Fibroblast of villous mesenchyme (primary cell): ENCODE results near the gene ZNF10.

DNA sequence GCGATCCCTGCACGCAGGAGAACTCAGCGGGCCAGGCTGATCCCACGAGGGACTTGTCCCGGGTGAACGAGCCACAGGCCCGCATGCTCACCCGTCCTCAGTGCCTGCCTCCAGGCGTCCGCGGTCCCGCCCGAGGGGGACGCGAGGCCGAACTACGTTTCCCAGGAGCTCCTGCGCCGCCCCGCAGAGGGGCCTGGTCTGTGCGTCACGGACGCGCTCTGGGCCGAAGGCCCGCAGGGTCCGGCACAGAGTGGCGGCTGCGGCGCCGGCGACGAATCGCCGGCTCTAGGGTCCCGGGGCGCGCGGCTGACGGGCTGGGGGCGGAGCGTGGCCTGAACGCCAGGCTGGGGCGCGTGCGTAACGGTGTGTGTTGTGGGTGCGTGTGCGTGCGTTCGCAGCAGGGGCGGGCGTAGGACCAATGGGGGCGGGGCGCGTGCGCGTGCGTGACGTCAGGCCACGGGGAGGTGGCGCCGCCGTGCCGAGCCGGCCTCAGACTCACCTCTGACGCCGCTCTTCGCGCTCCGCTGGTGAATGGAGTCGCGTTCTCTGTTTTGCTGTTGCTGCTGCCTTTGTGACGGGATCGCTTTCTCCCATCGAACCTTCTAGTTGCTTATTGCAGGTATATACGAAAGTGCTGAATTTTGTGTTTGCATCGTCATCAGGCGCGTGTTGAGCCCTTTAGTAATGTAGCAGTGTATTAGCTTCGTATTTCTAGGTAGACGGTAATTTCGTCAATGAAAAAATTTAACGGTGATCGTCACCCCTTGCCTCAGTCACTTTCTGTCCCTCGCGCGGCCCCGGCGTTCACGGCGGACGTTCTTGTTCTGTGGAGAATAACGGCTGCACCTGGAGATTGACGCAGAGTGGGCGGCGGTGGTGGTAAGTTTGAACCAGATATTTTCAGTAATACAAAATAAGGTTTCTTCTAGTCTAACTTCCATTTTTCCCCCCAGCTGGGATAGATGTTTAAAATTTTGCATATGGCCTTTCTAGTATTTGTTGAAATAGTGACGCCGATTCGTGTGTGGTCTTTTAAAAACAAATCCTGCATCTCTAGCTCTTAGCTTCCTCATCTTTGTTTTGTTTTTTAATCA is at the start of gene ZNF10:
TSS of gene ZNF10 (plus strand) at position 492 of the 1,094 bp plus-strand sequence.
- CAGE, long polyA plus RNA, result no peak